GM12891 (cell line): ENCODE measurements around a stretch of chr17.

DNA sequence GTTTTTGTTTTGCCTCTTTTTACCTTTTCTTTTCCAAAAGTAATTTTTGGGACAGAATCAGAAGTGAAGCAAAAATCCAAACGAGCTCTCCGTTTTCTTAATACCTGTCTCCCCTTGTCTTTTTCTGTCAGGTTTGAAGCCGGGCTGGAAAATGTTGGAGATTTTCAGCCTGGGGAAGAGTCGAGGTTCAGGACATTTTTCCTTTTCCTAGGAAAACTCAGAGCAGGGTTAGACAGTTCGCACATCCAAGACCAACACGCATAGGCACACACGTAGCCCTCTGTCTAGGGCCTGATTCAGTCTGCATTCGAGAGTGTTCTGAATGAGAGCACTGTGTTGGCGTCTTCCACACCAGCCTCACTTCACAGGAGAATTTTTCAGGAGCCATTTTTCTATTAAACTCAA is 194.5 kb downstream of the CCDC182 start:
- RRBS = no CpG with 5 or more reads among the region's 9 CpGs

GRCh38 chr17:57551076-57551895 is 193.8 kb downstream of the CCDC182 start:
- RRBS = 3% methylated on average over 1 of the region's 16 CpGs

- RRBS = no CpG with 5 or more reads among the region's 17 CpGs
These were observed 73.2 kb downstream of the CCDC182 start for GRCh38 chr17:57671705-57672532.

DNA sequence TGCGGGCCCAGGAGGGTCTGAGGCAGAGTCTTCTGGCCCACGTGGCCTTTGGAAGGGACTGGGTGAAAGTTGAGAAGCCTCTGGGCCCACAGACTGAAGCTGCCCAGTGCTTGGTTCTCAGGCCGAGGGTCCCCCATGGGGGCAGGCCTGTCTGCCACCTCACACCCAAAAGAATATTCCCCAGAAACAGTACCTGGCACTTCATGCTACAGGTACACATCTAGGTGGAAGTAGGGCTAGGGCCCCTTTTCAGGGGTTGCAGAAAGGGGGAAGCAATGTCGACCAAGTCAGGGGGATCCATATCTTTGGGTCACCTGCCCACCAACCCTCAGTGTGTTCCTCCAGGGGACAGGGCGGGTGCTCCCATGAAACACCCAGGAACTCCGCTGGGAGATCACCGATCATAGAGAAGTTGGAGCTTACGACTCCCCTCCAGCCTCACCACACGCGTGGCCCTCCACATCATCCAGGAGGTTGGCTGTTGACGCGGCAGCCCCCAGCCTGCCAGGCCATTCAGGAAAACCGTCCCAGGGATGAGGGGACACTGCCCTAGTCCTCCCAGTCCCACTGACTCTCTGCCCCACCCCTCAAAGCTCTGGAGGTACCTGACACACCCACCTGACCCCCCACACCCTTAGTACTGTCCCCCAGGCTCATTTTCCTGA is 17.2 kb upstream of the MRPS23 start:
- RRBS = no CpG with 5 or more reads among the region's 13 CpGs

DNA sequence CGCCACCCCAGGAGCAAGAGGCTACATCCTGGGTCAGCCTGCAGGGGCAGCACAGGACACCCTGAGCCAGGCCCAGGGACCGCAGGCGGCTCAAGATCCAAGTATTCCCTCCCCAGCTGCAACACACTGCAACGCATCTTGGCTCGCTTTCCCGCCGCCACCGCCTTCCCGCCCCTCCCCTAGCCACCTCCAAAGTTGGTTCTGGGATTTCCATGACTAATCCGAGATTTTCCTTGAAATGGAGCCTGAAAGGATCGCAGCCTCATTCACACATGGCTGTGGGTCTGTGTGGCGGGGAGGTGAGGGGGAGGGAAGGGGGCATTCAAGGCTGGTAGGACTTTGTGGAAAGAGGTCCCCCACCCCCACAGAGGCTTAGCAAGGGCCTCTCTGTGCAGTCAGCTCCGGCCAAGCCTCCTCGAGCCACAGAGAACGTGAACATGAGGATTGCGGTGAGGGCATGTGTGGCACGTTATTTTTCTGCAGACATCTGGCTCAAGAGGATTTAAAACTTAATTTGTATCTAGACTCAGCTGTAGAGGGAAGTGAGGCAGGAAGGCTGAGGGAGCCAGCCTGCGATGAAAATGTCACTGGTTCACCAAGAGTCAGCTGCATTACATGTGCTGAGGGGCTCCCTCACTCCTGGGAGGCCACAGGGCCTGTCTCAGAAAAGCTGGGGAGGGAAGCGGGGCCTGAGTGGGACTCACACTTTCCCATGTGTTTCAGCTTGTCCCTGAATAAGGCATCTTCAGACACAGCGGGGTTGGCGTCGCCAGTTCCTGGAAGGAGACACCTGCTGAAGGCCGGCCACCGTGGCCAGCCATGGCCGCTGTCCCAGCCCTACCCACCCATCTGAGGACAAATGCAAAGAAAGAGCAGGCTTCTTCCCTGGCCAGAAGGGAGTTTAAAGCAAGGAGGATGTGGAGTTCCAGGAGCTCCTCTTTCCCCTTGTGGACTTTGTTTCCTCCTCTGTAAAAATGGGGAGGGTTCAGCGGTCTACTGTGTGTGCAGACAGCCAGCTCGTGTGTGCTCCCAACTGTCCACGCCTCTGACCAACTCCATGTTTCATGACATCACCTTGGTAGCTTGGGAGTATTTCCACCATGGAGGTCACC is 18.9 kb upstream of the MRPS23 start:
- RRBS = no CpG with 5 or more reads among the region's 28 CpGs

DNA sequence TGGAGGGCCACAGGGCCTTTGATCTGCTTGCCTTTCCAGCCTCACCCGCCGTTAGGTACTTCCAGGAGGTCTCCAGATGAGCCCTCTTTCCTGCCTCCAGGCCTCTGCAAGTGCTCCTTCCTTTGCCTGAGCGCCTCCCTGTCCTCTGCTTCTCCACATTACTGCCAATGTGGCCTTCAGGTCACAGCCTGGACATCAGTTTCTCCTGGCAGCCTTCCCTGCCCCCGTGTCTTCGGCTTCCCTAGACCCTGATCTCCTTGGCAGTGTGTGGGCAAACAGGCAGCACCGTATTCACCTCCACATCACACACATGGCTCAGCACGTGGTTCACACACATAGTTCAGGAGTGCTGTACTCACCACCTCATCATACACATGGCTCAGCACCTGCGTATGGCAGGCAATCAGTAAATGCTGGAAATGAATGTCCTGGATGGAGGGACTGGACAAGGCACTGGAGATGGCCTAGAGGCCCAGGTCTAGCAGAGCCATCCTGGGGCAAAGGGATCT is 26.4 kb upstream of the MRPS23 start:
- RRBS = no CpG with 5 or more reads among the region's 8 CpGs

DNA sequence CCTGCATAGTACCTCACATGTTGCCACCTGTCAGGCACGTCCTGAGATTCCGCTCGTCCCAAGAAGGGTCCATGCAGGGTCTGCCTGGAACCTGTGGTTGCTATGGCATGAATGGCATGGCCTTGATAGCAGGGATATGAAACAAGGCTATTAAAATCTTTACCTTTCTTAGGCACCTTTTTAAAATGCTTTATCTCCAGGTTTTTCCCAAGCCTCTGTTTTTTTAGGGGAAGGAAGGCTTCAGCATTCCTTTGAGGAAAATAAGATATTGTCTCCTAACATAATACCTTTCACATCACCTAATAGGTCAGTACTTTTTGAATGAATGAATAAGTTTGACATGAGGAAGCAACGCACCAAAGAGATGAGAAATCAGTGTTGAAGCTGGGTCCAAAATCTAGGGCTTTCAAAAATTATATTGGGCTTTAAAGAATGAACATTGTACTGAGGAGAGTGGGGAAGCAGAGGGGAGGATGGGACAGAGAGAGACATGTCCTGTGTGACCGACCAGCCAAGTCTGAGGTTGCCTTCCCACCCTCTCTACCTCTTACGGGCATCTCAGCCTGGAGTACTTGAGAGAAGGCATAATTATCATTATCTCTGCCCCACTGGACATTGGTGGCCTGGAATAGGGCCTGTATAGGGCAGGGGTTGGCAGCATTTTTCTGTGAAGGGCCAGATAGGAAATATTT is 2.5 kb downstream of the DYNLL2 start:
- RRBS = no CpG with 5 or more reads among the region's 6 CpGs

- RRBS = no CpG with 5 or more reads among the region's 3 CpGs
These were observed 7.0 kb downstream of the DYNLL2 start for GRCh38 chr17:58089942-58090885.

DNA sequence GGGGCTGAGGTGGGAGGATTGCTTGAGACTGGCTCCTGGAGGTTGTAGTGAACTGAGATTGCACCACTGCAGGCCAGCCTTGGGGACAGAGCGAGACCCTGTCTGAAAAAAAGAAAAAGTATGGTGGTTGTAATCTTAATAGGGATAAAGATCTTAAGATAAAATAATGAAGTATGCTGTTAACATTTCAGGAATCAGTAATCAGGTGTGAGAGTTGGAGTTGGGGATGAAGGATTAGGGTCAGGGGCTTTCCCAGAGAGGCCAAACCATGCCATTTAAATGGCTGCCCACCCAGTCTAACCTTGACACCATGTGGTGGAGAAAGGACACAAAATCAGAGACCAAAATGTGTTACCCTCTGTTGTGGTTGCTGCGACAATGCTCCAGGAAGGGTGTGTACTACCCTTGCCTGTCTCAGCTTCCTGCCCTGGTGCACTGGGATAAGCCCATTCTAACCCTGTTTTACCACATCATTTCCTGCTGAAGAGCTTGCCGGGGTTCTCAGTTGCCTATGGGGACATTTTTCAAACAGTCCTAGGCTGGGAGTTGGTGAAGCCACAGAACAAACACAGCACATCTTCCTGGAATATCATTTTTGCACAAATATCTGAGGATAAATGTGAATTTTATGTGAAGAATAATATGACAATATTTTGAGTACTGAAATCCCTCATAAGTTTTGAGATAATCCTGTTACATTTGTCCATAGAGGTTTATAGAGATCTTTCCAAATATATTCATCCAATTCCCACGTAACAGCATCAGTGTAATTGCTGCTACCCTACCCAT is 4.8 kb downstream of the OR4D1 start:
- RRBS = no CpG with 5 or more reads among the region's 4 CpGs

- RRBS = 29% methylated on average over 1 of the region's 10 CpGs
These were observed 23.3 kb downstream of the TSPOAP1 start for GRCh38 chr17:58305191-58305759.

DNA sequence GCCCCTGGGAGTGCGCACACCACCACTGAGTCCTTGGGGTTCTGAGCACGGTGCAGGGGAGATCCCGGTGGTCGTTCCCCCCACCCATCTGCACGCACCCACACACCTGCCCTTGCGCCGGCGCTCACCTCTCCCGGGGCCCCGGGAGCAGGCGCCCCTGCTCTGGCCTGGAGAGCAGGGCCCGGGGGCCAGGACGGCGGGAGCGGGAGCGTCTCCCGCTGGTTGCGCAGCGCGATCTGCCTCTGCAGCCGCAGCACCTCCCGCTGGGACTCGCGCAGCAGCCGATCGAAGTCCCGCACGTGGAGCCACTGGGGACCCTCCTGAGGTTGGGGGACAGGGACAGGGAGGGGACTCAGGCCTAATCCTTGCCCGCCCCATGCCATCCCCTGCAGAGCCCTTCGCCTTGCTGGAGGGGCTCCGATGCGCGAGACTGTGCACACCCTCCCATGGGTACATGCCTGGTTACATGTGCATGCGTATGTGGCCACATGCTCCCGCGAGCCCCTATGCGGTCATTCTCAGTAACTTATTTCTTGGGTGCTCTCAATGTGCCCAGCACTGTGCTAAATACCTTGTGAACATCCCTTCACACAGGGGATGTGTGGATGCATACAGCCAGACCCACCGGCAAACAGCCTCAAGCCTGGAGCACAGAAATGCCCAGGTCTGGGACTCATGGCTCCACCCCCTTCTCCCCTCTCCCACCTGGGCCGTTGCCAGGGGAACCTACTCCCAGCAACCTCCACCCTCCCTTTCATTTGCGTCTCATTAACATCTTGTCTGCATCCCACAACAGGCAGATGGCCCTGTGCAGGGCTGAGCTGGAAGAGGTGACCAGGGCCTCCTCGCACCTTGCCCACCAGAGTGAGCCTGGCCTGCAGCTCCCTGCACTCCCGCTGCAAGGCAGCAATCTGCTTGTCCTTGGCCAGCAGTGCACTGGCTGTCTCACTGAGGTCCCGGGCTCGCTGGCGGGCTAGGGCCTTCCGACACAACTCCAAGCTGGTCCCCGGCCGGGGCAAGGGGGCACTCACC is 3.6 kb downstream of the TSPOAP1 start:
- RRBS = 37% methylated on average over 11 of the region's 48 CpGs

GRCh38 chr17:58339935-58340564 is 11.5 kb upstream of the TSPOAP1 start:
- RRBS = no CpG with 5 or more reads among the region's 5 CpGs

GRCh38 chr17:58488630-58489152 is 483 bp upstream of the HSF5 start:
- RRBS = no CpG with 5 or more reads among the region's 11 CpGs

GRCh38 chr17:58515775-58516212 is 1.4 kb upstream of the MTMR4 start:
- RRBS = no CpG with 5 or more reads among the region's 1 CpG

DNA sequence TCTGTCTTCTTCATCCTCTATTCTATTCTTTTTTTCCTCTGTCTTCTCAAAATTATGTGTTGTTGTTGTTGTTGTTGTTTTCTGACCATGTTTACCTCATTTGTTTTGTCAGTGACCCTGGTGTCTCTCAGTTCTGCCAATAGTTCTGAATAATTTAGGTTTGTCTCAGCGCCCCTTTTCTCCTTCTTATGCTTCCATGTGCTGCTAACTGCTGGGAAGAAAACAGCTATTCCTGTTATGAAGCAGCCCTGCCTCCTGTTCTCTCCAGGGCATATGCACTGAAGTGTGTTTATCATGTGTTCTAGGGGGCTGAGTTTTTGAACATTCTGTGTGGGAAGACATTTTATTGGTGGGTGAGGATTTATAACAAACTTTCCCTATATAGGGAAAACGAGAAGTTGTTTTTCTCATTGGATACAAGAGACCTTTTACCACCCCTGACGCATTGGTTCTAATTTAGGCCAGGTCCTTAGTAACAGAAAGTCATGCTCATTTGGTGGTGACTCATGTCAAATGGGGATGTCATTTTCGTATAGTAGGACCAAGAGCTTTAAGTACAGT is 135.7 kb downstream of the TRIM37 start:
- RRBS = no CpG with 5 or more reads among the region's 4 CpGs

- RRBS = 2% methylated on average over 1 of the region's 4 CpGs
These were observed 909 bp downstream of the TRIM37 start for GRCh38 chr17:59105742-59106200.

DNA sequence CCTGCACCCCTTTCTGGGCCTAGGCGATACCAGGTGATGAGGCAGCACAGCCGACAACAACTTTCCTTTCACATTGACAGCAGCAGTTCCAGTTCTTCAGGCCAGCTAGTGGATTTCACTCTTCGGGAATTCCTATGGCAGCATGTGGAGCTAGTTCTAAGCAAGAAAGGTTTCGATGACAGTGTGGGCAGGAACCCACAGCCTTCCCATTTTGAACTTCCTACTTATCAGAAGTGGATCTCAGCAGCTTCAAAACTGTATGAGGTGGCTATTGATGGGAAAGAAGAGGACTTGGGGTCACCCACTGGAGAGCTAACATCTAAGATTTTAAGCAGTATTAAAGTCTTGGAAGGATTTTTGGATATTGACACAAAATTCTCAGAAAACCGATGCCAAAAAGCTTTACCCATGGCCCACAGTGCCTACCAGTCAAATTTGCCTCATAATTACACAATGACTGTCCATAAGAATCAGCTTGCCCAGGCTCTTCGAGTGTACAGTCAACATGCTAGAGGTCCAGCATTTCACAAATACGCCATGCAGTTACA is 1.4 kb downstream of the SMG8 start:
- RRBS = no CpG with 5 or more reads among the region's 7 CpGs

GRCh38 chr17:59361392-59362152 is 30.1 kb downstream of the YPEL2 start:
- RRBS = no CpG with 5 or more reads among the region's 4 CpGs

DNA sequence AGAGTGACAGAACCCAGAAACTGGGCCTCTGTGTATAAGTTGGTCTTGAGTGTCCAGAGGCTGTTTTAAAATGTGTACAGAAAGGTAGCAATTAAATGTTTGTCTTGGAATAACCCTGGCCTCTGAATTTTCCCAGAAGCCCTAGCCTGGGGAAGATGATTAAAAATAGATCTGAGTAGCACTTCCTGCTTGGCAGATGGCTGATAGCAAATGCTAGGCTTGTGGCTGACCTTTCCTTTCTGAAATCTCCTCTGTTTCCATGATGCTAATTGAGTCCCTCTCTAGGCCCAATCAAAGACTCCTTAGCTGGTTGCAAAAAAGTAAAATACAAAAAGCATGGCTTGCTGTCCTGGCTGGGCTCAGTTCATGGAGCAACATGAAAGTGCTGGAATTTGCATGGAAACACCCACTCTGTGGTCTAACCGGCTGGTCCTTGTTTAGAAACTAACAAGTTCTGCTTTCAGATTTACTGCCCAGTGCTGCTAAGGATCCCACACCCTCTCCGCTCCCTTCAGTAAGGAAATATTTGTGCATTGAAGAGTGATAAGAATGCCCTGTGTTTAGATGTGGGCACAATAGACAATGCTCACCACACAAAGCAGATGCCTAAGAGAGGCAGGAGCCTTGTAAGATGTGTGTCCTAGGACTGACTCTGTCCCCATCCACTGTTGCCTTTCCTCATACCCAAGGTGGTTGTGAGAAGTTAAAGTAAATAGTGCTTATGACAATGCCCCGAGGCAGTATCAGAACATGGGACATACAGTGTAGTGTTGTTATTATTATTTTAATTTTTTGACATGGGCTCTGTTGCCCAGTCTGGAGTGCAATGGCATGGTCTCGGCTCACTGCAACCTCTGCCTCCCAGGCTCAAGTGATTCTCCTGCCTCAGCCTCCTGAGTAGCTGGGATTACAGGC is 40.9 kb downstream of the YPEL2 start:
- RRBS = no CpG with 5 or more reads among the region's 4 CpGs

DNA sequence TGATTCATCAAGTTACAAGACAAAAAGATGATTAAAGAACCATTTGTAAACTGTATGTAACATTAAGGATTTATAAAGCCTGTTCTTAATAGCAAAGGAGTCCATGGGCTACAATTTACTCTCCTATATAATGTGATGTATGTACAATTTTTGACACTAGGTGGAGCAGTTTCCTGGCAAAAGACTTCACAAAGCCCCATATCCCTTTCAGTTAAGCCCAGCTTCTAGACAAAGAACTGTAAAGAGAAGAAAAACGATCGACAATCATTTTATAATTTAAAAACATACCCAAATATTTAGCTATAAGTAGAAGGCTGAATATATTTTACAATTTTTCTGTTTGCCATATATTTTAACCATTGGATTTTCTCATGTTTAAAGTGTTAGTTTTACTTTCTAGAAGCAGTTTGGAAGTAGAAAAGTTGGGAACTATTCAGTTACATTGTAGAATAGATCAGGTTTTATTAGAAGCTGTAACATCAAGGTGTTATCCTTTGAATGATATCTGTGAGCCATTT is 46.1 kb downstream of the VMP1 start:
- RRBS = no CpG with 5 or more reads among the region's 2 CpGs